HEK293 (cell line): ENCODE data around the gene NPTN.

- PRO-cap: no peak
- RRBS, 2 experiments: no CpG with 5 or more reads among the region's 7 CpGs
Measured at GRCh38 chr15:71654706-71655396, 155.5 kb upstream of the NR2E3 start.

DNA sequence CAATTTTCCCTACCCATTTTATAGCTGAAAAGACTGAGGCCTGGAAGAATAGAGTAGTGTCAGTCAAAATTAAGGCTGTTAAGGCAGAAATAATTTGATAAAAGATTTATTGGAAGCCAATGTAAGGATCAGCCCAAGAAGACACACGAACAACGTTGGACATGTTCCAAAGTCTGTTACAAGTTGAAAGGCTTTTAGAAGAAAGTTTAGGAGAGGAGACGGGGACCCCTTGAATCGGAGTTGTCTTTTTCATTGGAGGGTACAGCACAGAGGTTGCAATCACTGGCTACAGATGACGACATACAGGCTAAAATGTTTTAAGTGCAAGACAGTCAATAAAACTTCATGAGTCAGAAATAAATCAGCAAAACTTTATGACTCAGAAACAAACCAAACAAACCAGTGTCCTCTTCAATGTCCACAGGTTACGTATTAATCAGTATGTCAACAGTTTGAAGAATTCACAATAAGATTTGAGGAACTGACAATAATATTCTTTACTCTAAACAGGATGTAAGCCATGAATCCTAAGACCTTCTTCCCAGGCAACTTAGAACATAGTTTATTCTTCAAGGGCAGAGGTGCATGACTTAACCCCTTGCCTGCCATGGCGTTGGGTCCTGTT is 62.9 kb upstream of the NR2E3 start:
- PRO-cap: no peak
- RRBS, 2 experiments: no CpG with 5 or more reads among the region's 7 CpGs

DNA sequence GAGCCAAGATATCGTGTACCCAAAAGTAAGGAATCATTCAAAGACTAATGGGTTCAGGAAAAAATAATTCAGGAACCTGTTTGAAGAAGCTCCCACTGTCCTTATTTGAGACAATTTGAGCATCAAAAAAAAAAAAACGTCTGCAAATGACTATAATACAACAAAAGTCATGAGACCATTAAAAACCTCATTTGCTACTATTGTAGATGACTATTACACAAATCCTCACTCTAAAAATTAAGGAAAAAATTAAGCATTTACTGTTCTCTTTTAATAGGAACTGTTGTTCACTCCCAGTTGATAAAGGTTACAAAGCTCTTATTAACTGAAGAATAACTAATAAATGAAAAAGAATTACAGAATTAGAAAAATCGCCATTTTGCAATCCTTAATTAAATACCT is 10.3 kb downstream of the MYO9A start:
- PRO-cap: no peak
- RRBS, 2 experiments: no CpG with 5 or more reads among the region's 3 CpGs

DNA sequence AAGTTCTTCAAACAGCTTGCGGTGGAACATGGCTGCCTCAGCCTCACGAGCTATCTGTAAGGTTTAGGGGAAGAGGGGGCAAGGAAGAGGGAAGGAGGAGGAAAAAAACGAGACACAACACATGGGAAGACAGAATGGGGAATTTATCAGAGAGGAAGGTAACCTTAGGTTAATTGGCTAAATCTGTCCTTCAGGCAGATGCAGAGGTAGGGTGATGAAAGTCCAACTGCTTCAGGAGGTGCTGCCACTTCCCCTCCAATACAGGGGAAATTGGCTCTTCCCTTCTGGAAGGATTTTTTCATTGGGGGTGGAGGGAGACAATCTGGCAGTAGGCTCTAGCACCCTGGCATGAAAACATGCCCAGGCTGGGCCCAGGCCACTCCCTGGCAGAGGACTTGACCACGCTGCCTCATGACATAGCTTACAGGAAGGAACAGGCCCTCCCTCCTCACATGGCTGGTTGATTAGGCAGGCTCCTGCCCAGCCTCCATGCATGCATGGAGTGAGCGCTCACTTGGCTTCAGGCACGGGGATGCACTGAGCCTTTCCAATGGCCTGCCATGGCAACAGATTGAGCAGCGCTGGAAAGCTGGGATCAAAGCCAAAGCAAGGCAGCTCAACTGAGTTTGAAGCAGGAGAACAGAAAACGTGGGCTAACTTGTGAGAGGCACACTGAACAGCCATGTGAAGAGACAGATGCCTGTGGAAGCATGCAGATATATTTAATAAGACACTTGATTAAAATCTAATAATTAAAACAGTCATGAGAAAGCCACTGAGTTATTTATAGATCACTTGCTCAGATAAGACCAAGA is 5.8 kb upstream of the GRAMD2A start:
- PRO-cap: no peak
- RRBS, 2 experiments: no CpG with 5 or more reads among the region's 8 CpGs

DNA sequence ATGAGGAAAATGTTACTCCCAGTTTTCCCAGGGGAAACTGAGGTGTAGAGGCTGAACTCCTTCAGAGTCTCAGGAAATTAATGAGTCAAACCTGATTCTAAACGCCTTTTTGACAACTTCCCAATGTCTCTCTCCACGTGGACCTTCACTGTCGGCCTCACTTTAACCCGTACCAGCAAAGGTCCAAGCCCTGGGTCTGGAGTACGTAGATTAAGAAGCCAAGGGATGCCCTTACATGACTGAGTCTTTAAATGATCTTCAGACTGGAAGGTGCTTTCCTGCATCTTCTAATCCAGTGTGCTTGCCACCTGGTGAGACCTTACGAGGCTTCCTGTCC is 1.7 kb downstream of the PKM start:
- PRO-cap: bidirectional peak, plus-strand start outside the sequence, minus-strand start at position 176 of the sequence
- RRBS, 2 experiments: no CpG with 5 or more reads among the region's 6 CpGs

GRCh38 chr15:72368861-72369339 is 6.9 kb downstream of the HEXA start:
- PRO-cap: no peak
- RRBS, 2 experiments: no CpG with 5 or more reads among the region's 2 CpGs

DNA sequence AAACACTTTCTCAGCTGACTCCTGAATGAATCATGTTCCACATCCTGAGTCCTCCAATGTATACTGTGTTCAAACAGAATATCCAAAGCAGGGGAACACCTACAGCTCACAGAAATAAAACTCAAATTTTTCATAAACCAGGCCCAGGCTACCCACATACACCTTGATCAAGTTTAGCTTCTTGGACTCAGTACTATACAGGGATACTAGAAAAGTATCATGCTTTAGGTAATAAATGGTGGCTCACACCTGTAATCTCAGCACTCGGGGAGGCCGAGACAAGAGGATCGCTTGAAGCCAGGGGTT is 5.7 kb downstream of the HEXA start:
- PRO-cap: no peak
- RRBS, 2 experiments: no CpG with 5 or more reads among the region's 3 CpGs

DNA sequence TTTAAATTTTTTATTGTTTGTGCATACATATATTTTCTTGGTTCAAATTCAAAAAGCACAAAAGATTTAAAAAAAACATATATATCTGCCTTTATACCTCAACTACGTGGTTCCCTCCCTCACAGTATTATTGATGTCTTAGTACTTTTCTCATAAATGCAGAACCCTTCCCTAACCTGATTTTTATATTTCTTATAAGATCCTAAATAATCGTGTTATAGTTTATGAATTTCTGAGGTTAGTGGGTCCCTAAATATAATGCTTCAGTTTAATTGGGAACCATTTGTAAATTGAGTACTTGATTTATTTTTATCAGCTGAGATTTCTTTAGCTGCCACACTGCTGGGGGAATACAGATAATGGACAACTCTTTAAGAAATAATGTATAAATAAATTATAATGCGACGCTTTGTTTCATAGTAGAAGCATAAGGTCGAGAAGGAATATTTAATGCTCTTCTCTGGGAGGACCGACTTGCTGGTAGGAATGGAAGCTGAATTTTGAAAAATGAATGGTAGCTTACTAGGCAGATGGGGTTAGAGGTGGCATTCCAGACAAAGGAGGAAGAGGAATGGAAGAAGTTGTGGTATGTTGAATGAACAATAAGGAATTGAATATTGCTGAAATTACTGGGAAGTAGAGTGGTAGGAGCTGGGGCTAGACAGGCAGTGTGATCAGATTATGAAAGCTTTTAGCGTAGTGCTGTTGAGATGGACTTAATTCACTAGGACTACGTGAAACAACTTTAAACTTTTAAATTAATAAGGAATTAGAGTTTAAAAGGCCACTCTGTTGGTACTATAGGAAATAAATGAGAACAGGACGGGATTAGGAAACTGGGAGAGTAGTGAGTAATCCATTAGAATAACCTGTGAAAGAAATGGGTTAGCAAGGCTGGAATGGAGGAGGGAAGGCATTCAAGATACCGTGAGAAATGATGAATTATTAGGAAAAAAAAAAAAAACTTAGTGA is 20.0 kb downstream of the ARIH1 start:
- PRO-cap: no peak
- RRBS, 2 experiments: no CpG with 5 or more reads among the region's 10 CpGs

DNA sequence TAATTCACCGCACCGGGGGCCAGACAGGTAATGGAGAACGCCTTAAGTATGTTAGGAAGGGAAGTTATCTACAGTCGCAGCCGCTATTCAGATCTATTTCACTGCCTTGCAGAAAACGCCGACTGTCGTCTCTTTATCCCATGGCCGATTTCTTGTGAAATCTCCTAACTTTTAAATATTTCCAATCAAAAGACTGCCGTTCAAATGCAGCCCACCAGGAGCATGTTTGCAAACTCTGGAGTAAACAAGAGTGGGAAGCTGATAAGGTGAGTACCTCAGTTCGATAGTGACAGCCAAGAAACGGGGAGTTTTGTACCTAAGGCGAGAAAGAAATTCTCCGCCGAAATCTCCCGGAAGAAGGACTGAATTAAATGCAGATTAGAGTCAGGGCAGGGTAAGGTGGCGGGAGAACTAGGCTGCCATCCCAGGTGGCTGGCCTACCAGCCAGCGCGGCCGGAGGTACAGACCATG is 445 bp downstream of the HIGD2B start:
- PRO-cap: bidirectional peak, plus-strand start at position 273 of the sequence, minus-strand start at position 153 of the sequence; bidirectional peak, plus-strand start at position 376 of the sequence, minus-strand start at position 413 of the sequence
- RRBS, 2 experiments: 0 to 4% methylated on average over 1 to 4 of the region's 20 CpGs

- PRO-cap: bidirectional peak, plus-strand start at chr15:73051698, minus-strand start at chr15:73051627; bidirectional peak, plus-strand start at chr15:73051902, minus-strand start at chr15:73051938; bidirectional peak, plus-strand start at chr15:73052359, minus-strand start at chr15:73052122
- RRBS, 2 experiments: 1% methylated on average over 38 to 40 of the region's 97 CpGs
Measured at GRCh38 chr15:73051216-73052255, 727 bp upstream of the NEO1 start.

DNA sequence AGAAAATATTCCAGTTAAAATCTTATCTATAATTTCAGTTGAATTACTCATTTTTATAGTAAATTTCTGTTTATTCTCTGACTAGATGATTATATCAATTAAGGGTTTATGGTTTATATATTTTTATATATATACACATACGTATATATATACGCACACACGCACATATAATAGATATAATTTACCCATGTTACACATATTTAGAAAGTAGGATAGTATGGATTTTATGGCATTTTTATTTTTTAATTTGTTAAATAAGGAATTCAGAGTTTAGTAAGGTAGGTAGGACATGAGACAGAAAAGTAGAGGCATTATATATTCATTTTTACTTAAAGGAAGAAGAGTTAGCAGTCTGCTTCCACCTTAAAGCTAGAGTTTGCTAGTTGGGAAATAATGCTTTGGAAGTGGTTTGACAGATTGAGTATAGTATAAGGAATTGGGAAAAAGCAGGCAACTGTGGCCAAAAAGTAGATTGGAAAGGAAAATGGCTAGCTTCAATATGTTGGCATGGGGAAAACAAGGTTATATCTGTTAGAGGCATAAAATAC is 17.3 kb downstream of the NEO1 start:
- PRO-cap: no peak
- RRBS, 2 experiments: no CpG with 5 or more reads among the region's 3 CpGs

GRCh38 chr15:73072492-73073212 is 20.4 kb downstream of the NEO1 start:
- PRO-cap: no peak
- RRBS, 2 experiments: no CpG with 5 or more reads among the region's 6 CpGs

- PRO-cap: bidirectional peak, plus-strand start at chr15:73632485, minus-strand start at chr15:73632407
- RRBS, 2 experiments: under 1 to 2% methylated on average over 10 of the region's 26 CpGs
Measured at GRCh38 chr15:73631876-73632865, 1.0 kb downstream of the NPTN start.

GRCh38 chr15:73632866-73634097 is at the start of gene NPTN:
Gene NPTN, minus strand, starts transcription at chr15:73633389.
- PRO-cap: bidirectional peak, plus-strand start at chr15:73633559, minus-strand start at chr15:73633378
- RRBS, 2 experiments: 1 to 2% methylated on average over 12 of the region's 91 CpGs

- PRO-cap: no peak
- RRBS, 2 experiments: no CpG with 5 or more reads among the region's 5 CpGs
Measured at GRCh38 chr15:73688230-73688723, 4.1 kb downstream of the CD276 start.

DNA sequence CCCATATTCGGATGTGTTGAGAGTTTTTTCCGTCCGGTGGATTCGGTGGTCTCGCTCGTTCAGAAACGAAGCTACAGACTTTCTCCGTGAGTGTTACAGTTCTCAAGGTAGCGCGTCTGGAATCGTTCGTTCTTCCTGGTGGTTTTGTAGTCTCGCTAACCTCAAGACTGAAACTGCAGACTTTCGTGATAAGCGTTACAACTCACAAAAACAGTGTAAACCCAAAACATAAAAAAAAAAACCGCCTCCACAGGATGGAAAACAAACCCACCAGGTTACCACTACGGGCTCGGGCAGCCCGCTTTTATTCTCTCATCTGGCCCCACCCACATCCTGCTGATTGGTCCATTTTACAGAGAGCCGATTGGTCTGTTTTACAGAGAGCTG is 21.7 kb downstream of the INSYN1 start:
- PRO-cap: no peak
- RRBS, 2 experiments: no CpG with 5 or more reads among the region's 20 CpGs

GRCh38 chr15:73742939-73743348 is 10.2 kb downstream of the INSYN1 start:
- PRO-cap: no peak
- RRBS, 2 experiments: no CpG with 5 or more reads among the region's 1 CpG

- PRO-cap: no peak
- RRBS, 2 experiments: no CpG with 5 or more reads among the region's 6 CpGs
Measured at GRCh38 chr15:73753832-73754307, 719 bp upstream of the INSYN1 start.

GRCh38 chr15:73885309-73885665 is 11.9 kb downstream of the TBC1D21 start:
- PRO-cap: no peak
- RRBS, 2 experiments: no CpG with 5 or more reads among the region's 3 CpGs

DNA sequence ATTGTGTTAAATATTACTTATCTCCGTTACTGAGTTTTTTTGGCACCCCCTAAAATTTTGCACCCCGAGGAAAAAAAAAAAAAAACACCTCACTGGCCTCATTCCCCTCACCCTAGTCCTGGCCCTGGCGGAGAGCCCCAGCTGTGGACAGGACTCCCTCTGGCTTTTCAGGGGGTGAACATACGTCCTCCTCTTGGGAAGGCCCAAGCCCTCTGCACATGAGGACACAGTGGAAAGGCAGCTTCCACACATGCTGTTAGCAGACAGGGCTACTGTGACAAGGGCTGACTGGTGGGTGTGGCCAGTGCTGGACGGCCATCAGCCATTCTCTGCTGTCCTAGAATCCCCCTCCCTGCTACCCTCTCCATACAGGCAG is 2.5 kb downstream of the LOXL1 start:
- PRO-cap: no peak
- RRBS, 2 experiments: no CpG with 5 or more reads among the region's 5 CpGs